Measurements from ENCODE around the gene XPR1.

- RRBS: no CpG with 5 or more reads among the region's 2 CpGs
Observed at GRCh38 chr1:178630446-178630939, 94.6 kb upstream of the RALGPS2 start.

GRCh38 chr1:178838427-178839183 is 32.3 kb downstream of the ANGPTL1 start:
- RRBS: no CpG with 5 or more reads among the region's 14 CpGs

GRCh38 chr1:179118522-179119049 is 36.7 kb downstream of the TOR3A start:
- RRBS: no CpG with 5 or more reads among the region's 5 CpGs

- RRBS: no CpG with 5 or more reads among the region's 10 CpGs
Observed at GRCh38 chr1:179126201-179126875, 44.5 kb downstream of the TOR3A start.

GRCh38 chr1:179226770-179227977 is 2.3 kb downstream of the ABL2 start:
- RRBS: no CpG with 5 or more reads among the region's 13 CpGs

GRCh38 chr1:179230247-179230746 is 820 bp upstream of the ABL2 start:
- RRBS: no CpG with 5 or more reads among the region's 5 CpGs

DNA sequence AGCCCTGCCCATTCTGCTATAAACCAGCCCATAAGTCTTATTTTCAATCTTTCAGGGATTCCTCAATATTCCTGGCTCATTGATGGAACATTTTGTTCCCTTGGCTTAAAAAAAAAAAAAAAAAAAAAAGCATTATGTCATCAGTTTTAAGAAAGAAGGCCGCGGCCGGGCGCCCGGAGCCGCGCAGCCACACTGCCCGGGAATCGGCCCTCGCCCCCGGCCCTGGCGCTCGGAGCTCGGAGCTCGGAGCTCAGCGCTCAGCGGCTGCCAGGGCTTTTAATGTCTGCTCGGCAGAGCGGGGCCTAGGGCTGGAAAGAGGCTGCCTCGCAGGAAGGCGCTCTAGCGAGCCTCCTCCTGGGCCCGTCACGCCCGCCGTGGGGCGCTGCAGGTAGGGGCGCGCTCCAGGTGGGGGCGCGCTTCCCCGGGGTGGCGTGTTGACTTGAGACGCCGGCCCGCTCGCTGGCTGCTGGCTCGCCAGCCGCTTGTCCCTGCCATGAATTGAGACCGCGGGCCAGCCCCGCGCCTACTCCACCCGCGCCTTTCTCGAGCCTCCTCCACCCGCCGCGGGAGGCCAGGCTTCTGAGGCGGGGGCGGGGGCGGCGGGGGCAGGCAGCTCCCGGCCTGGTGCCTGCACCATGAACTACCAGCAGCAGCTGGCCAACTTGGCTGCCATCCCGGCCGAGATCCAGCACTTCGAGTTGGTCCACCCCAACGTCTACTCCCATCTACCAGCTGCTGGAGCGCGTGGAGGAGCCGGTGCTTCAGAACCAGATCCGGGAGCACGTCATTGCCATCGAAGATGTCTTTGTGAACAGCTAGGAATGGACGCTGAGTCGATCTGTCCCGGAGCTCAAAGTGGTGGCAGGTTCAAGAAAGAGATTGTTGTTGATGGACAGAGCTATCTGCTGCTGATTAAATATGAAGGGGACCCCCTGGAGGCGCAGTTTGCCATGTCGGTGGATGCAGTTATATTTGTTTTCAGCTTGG is 5.3 kb upstream of the TDRD5 start:
- RRBS: 48% methylated on average over 10 of the region's 69 CpGs

GRCh38 chr1:179845632-179846622 is 31.7 kb downstream of the TOR1AIP2 start:
- RRBS: no CpG with 5 or more reads among the region's 8 CpGs

- RRBS: no CpG with 5 or more reads among the region's 9 CpGs
Observed at GRCh38 chr1:179872968-179873831, 4.4 kb downstream of the TOR1AIP2 start.

DNA sequence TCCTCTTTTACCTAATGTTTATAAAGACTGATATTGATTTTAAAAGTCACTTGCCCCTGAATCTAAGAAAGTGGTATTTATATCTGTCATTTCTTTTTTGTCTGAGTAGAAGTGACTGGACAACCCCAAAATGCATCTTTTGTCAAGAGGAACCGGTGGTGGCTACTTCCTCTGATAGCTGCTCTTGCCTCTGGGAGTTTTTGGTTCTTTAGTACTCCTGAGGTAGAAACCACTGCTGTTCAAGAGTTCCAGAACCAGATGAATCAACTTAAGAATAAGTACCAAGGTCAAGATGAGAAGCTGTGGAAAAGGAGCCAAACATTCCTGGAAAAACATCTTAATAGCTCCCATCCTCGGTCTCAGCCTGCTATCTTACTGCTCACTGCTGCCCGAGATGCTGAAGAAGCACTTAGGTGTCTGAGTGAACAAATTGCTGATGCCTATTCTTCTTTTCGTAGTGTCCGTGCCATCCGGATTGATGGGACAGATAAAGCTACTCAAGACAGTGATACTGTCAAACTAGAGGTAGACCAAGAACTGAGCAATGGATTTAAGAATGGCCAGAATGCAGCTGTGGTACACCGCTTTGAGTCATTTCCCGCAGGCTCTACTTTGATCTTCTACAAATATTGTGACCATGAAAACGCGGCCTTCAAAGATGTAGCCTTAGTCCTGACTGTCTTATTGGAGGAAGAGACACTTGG is 35.4 kb downstream of the TOR1AIP1 start:
- RRBS: no CpG with 5 or more reads among the region's 10 CpGs

DNA sequence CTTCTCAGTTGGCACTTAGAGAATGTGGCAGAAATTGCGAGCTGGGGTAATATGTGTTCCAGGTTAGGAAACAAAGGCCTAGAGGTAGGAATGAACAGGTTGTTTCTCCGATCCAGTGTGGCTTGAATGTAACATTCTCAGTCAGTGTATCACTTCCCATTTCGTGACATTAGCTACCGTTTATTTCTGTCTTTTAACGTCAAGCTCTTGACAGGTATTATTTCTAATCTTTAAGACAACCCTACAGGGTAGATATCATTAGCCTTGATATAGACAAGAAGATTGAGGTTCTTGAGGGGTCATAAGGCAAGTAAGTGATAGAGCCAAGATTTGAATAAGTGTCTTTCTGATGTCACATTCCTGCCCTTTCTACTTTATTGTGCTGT is 2.8 kb upstream of the CEP350 start:
- RRBS: no CpG with 5 or more reads among the region's 5 CpGs

DNA sequence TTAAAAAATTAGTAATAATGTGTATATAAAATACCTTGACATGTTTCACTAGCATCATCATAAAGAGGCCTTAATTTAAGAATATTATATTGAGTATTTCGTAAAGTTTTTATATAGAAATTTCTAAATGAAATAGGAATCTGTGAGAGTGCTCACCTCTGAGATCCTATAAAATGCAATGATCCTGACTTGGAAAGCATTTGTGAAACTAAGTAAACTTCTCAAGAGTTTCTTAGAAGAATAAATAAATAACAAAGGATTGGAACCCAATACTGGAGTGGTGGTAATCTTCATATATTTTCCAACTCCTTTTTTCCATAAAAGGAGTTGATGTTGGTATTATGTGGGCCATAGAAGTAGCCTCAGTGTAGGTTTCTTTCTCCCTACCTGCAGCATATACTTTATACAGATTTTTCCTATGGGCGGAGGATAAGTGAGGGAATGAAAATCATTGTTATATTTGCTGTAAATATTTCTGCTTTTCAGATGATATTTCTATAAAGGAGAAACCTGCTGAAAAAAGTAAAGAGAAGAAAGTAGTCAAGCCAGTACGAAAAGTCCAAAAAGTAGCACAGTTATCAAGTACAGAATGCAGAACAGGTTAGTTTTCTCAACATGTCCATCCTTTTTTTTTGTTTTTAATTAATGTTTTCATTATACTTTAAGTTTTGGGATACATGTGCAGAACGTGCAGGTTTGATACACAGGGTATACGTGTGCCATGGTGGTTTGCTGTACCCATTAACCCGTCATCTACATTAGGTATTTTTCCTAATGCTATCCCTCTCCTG is 51.6 kb downstream of the CEP350 start:
- RRBS: no CpG with 5 or more reads among the region's 6 CpGs

GRCh38 chr1:180184202-180185407 is 29.9 kb downstream of the QSOX1 start:
- RRBS: no CpG with 5 or more reads among the region's 14 CpGs

- RRBS: no CpG with 5 or more reads among the region's 13 CpGs
Observed at GRCh38 chr1:180189871-180190844, 35.5 kb downstream of the QSOX1 start.

- RRBS: 71% methylated on average over 1 of the region's 8 CpGs
Observed at GRCh38 chr1:180197006-180197742, 32.9 kb upstream of the LHX4 start.

- RRBS: 2% methylated on average over 7 of the region's 35 CpGs
Observed at GRCh38 chr1:180230463-180230935, 435 bp downstream of the LHX4 start.

- RRBS: no CpG with 5 or more reads among the region's 7 CpGs
Observed at GRCh38 chr1:180566085-180566637, 63.8 kb upstream of the ACBD6 start.

- RRBS: 1% methylated on average over 24 of the region's 86 CpGs
Observed at GRCh38 chr1:180631722-180632895, at the start of gene XPR1. TSS of gene XPR1 (plus strand) at chr1:180632022.

DNA sequence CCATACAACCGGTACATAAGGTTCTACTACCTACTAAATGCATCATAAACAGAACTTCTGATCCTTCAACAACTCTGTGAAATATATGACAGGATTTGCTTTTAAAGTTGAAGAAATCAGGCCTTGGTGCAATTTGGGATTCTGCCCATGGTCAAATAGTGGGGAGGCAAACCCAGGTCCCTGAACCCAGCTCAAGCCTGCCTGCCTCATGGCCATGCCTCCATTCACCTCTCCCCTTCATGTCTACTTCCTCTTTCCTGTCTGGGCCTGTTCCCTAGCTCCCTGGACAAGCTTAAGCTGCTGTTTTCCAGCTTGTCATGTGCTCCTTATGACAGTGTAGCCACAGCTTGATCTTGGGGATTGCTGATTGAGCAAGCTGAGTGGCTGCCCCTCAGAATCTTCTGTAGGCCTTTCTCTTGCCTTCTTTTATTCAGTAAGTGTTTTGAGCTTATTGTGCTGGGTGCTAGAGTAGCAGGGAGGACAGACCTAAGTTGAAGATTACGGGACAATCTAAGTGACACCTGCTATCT is 686 bp upstream of the MR1 start:
- RRBS: no CpG with 5 or more reads among the region's 2 CpGs

All from pericardium (tissue), 1 donor.